M059J (cell line): ENCODE data around the gene CAB39.

- RAMPAGE, long total RNA: no peak
Observed at GRCh38 chr2:227781115-227781621, 32.5 kb upstream of the CCL20 start.

DNA sequence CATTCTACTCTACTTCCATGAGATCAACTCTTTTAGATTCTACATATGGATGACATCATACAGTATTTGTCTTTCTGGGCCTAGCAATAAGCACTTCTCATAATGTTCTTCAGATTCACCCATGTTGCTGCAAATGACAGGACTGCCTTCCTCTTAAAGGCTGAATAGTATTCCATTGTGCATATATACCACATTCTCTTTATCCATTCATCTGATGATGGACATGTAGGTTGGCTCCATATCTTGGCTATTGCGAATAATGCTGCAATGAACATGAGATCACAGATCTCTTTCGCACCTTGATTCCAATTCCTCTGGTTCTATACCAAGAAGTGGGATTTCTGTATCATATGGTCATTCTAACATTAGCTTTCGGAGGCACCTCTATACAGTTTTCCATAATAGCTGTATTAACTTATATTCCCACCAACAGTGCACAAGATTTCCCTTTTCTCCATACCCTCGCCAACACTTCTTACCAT, 210.7 kb downstream of the PID1 start:
- RAMPAGE, long total RNA: no peak

- RAMPAGE, long total RNA: no peak
Observed at GRCh38 chr2:229154502-229155031, 116.5 kb downstream of the PID1 start.

- RAMPAGE, long total RNA: no peak
Observed at GRCh38 chr2:229159937-229160333, 111.2 kb downstream of the PID1 start.

DNA sequence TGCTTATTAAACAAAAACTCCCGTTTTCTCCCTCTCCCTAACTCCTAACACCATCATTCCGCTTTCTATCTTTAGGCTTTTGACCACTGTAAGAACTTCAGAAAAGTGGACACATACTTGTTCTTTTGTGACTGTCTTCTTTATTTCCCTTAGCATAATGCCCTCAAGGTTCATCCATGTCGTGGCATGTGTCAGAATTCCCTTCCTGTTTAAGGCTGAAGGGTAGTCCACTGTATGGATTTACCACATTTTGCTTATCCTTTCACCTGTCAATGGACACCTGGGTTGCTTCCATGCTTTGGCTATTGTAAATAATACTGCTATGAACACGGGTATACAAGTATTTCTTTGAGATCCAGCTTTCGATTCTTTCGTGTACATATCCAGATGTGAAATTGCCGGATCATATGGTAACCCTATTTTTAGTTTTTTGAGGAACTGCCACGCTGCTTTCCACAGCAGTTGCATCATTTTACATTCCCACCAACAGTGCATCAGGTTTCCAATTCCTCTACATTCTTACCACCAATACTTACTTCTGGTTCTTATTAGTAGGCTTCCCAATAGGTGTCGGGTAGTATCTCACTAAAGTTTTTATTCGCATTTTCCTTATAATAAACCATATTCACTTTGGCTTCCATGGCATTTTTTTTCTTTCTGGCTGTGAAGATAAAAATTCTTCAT, 69.7 kb downstream of the PID1 start:
- RAMPAGE, long total RNA: no peak

DNA sequence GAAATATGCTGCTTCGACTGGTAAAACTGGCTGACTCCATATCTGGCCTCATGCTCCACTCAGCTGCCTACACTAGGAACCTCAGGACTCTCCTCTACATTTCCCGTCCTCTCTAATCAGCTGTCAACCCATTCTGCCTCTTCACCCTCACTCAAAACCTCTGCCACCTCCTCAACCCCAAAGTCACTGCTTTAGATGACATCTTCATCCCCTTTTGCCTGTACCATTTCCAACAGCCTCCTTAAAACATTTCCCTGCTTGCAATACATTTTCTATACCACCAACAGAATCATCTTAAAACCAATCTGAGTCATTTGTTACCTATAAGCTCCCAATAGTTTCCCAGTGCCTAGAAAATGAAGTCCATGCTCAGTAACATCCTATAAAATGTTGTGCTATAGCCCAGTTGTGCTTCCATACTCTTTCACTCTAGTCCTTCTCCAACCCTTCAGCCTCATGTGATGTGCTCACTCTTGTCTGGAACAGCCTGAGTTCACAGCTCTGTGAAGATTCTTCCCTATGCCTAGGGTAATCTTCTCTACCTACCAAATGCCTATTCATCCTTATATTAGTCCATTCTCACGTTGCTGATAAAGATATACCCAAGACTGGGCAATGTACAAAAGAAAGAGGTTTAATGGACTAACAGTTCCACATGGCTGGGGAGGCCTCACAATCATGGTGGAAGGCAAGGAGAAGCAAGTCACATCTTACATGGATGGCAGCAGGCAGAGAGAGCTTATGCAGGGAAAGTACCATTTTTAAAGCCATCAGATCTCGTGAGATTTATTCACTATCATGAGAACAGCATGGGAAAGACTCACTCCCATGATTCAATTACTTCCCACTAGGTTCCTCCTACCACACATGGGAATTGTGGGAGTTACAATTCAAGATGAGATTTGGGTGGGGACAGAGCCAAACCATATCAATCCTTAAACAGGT, 28.4 kb downstream of the PID1 start:
- RAMPAGE, long total RNA: no peak

- RAMPAGE, long total RNA: no peak
Observed at GRCh38 chr2:229256817-229257896, 13.9 kb downstream of the PID1 start.

DNA sequence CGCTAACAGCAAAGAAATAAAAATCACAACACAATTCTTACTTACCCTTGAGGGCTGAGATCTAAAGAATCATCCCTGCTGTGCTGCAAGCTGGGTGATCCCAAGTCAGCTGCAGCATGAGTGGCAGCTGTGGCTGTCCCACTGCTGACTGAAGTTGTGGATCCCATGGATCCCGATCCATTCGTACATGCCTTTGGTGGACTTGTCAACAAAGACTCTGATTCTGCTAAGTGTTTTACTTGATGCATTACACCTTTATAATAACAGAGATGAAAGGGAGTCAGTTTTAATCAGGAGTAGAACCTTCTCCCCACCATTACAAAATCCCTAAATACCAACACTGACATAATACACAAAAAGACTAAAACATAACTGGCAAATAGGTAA, 87.8 kb upstream of the DNER start:
- RAMPAGE, long total RNA: no peak

- RAMPAGE, long total RNA: no peak
Observed at GRCh38 chr2:229820703-229821276, 101.0 kb downstream of the TRIP12 start.

DNA sequence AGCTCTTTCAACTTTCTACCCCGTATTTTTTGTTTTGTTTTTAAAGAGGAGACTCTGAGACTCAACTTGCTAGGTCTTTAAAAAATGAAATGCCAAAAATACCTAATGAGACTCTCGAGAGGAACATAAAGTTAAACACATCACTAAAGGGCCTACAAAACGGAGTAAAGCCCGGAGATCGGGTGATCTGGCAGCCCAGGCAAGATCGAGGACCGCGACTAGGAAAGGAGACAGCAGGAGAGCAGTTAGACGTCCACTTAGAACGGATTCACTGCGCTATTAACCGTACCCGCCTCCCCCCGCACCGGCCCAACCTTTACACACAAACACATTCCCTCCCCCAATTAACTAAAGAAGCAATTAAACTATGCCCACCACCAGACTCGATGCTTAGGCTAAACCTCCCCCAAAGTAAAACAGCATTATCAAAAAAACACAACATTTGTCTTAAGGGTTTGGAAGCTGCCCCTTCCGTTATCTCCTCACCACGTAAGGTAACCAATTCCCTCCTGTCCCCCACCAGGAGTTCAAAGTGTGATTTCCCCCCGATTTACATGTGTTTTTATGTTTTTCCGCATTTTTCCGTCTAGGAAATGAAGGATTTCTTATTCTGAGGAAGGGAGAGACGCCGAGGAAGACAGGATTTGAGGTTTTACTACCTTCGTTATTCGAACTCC, 1.5 kb downstream of the TRIP12 start:
- RAMPAGE, long total RNA: no peak

- RAMPAGE, long total RNA: no peak
Observed at GRCh38 chr2:230205049-230205574, 14.7 kb downstream of the SP110 start.

DNA sequence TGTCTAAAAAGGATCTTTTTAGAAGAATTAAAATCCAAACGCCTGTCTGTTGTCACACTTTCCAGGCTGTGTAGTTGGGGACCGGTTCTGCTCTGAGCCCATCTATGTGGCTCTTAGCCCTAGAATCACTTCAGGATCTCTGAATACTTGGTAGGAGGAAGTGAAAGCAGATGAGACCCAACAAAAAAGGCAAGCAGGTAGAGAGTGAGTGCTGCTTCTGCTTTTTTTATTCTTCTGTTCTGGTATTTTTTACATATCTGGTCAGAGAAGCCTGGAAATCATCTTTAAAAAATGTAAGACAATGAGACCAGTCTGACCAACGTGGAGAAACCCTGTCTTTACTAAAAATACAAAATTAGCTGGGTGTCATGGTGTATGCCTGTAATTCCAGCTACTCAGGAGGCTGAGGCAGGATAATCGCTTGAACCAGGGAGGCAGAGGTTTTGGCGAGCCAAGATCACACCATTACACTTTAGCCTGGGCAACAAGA, 767 bp downstream of the SP140 start:
- RAMPAGE, long total RNA: no peak

- RAMPAGE, long total RNA: no peak
Observed at GRCh38 chr2:230514724-230515595, 99.0 kb downstream of the SP100 start.

DNA sequence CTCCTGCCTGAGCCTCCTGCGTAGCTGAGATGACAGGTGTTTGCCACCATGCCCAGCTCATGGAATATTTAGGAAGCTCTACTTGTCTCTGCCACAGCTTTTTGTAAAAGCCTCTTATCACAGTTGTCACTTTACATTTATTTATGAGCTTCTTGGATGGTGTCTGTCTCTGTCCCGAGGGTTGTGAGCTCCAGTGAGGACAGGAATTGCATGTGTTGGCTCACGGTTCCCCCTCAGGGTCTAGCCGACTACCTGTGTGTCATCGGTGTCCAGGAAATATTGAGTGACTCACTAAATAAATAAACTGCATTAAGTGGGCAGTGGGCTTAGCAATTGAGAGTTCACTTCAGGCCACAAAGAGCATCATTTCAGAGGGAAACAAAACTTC, 27.9 kb upstream of the CAB39 start:
- RAMPAGE, long total RNA: no peak

DNA sequence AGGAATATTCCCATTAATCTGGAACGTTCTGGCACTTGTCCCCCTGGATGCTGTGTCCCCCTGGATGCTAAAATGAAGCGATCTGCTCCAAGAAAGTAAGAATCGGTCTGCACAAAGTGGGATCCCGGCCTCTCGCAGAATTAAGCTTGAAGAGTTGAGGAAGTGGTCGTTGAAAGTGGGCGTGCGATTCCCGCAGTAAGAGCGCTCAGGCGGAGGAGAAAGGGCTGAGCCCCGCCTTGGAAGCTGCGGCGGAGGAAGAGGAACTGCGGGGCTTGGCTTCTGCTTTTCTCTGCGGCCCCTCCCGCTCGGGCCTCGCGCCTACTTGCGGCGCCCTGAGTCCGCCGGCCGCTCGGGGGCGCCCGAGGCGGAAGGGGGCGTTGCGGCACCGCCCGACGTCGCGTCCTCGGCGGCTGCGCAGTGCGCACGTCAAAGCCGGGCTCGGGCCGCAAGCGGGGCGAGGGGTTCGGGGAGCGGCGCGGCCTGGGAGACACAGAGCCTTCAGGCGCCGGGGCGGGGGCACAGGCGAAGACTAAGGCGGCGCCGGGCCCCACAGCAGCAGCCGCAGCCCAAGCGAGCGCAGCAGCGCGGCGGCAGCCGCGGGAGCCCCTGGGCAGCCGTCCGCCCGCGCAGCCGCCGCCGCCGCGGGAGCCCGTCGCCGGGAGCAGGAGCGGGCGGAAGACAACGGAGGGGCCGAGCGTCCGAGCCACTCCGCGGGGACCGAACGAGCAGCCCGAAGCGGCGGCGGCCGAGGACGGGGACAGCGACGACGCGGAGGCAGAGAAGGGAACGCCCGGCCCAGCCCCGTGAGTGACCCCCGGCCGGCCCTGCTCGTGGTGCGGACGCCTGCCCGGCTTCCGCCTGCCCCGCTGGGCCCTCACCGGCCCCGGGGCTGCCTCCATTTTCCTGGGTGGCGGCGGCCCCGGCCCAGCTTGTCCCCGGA, at the start of gene CAB39:
CAB39 (plus strand) TSS at position 415 of the 940 bp plus-strand sequence.
- RAMPAGE, long total RNA: no peak

DNA sequence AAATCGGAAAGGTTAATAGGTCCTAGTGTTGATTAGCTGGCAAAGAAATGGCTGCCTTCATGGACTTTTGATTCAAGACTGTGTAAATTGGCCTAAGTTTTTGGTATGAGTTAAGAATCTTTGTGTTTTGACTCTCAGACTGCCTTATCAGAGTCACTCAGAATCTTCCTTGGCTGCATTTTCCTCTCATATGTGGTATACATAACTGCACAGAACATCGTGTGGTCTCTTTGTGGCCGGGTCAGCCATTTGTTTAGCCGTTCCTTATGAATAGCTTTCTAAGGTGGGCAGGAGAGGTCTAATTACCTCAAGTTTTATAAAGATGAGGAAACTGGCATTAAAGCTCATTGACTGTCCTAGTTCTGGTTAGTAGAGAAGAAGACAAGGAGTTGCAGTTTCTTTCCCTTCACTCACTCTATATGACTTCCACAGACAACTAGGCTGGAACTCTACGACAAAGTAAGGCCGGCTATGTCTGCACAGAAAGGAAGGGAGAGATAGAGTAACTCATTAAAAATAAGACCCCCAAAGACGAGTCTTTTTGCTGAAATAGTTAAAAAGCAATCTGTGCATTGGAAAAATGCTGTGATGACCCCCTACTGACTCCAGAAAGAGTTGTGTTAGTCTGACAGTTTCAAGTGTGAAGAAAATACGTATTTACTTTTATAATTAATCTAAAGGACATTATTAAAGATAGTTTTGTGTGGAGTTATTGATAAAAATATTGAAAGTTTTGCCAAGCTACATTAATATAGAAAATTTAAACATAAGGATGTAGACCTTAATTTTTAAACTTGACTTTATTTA, 30.4 kb downstream of the CAB39 start:
- RAMPAGE, long total RNA: no peak

GRCh38 chr2:230797374-230798252, 67.1 kb upstream of the ITM2C start:
- RAMPAGE, long total RNA: no peak

DNA sequence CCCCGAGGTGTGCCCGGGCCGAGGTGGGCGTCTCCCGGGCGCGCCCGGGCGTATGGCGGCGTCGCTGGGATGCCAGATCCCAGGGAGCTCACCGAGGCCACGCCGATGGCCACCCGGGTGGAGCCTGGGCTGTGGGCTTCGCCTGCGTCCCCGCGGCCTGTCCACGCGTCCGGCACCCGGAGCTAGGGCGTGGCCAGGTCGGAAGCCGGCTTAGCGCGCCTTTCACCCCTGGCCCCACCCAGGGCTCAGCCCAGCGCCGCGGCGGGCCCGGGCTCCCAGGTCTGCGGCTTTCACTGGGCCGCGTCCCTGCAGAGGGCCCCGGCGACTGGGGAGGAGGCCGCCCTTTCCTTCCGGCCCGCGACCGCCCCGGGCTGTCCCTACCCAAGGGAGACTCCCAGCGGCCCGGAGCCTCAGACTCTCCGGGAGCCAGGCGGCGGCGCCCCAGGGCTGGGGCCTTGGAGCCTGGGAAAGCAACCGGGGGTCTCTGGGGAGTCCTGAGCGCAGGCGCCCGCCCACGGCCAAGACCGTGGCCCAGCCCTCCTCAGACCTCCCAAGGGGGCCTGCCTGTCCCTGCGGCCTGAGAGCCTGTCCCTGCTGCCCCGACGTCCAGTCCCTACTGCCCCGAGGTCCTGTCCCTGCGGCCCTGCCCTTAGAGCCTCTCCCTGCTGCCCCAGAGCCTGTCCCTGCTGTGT, 36.3 kb upstream of the ITM2C start:
- RAMPAGE, long total RNA: no peak

GRCh38 chr2:230877531-230878323, 13.0 kb downstream of the ITM2C start:
- RAMPAGE, long total RNA: no peak

- RAMPAGE, long total RNA: no peak
Observed at GRCh38 chr2:231161787-231162414, 36.5 kb upstream of the ARMC9 start.